Right common carotid artery plus branches (tissue), 1 donor: ENCODE results near the genes PABIR3, INTS6L and HTATSF1.

- PRO-cap, result no peak
Measured at GRCh38 chrX:134803569-134804209, 3.3 kb upstream of the PABIR3 start.

GRCh38 chrX:134806899-134807322, at the start of gene PABIR3:
Gene PABIR3, plus strand, starts transcription at chrX:134807237.
- PRO-cap, result bidirectional peak, plus-strand start at chrX:134807237, minus-strand start at chrX:134807085

GRCh38 chrX:135165904-135166243, 5.3 kb downstream of the CT55 start:
- PRO-cap, result no peak

- PRO-cap, result no peak
Measured at GRCh38 chrX:135251844-135252043, 117 bp upstream of the ETDA start.

GRCh38 chrX:135286198-135286882, 22.9 kb upstream of the ETDC start:
- PRO-cap, result no peak

- PRO-cap, result no peak
Measured at GRCh38 chrX:135291798-135292585, 17.3 kb upstream of the ETDC start.

GRCh38 chrX:135295379-135296187, 13.7 kb upstream of the ETDC start:
- PRO-cap, result no peak

DNA sequence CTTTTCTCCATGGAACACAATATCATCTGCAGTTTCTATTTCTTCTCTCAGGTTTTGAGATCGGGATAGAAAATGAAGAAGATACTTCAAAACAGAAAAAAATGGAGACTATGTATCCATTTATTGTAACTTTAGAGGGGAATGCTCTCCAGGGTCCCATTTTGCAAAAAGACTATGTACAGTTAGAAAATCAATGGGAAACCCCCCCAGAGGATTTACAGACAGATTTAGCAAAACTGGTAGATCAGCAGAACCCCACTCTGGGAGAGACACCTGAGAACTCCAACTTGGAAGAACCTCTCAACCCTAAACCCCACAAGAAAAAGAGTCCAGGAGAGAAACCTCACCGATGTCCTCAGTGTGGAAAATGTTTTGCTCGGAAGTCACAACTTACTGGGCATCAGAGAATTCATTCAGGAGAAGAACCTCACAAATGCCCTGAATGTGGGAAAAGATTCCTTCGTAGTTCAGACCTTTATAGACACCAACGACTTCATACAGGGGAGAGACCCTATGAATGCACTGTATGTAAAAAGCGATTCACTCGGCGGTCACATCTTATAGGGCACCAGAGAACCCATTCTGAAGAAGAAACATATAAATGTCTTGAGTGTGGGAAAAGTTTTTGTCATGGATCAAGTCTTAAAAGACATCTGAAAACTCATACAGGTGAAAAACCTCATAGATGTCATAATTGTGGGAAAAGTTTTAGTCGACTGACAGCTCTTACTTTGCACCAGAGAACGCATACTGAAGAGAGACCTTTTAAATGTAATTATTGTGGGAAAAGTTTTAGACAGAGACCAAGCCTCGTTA, 15.8 kb downstream of the ZNF449 start:
- PRO-cap, result no peak

DNA sequence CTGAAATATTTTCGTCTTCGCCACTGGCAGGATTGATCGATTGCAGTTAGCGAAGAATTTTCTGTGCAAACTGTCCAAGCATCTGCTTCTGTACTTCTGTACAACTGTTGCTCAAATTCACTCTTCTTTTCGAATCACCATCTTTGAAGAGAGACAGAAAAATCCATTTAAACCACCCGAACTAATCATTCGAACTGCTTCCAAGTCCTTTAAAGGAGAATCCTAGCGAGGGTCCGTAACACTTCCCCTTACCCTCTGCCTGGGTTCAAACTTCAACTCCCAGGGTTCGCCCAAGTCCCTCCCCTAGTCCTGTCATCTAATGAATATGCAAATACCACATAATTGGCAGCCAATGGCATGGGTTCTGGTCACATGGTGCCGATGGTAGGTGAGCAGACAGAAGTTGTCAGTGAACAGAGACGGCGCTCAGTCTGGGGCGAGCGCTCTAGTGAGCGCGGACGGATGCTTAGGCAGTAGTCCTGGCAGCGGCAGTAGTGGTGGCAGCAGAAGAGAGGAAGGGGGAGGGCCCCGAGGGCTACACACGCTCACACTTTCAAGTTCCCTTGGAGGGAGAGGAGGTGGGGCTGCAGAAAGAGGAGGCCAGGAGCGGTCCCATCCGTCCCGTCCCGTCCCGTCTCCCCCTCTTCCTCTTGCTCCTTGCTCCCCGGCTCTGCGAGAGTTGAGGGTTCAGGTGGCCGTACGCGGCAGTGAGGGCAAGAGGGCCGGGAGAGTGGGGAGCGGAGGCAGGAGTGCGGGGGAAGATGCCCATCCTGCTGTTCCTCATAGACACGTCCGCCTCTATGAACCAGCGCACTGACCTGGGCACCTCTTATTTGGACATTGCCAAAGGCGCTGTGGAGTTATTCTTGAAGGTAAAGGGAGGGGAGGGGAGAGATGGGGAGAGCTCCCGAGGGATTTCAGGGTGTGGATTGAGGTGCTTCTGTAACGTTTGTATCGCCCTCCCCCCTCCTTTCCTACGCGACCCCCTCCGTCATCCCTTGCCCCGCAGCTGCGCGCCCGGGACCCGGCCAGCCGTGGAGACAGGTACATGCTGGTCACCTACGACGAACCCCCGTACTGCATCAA, at the start of gene INTS6L:
Gene INTS6L (plus strand): TSS at position 429 of the 1,086 bp plus-strand sequence.
- PRO-cap, result bidirectional peak, plus-strand start at position 429 of the sequence, minus-strand start at position 279 of the sequence; bidirectional peak, plus-strand start at position 567 of the sequence, minus-strand start at position 468 of the sequence

DNA sequence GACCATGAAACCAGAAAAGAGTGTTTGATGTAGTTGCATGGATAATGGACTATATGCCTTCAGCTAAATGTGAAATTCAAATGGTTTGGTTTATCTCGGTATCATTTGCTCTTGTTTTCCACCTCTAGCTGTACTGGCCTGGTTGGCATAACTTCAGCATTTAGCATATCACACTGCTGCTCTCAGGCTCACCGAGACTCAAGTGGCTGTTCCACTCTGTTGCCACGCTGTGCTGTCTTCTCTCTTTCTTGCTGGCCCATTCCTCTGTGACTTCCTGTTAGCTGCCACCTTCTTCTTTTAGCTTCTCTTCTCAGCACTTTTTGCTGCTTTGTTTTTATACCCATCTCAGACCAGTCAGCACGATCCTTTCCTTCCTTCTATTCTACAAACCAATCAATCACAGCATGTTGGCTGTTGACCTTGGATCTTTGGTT, 23.9 kb downstream of the INTS6L start:
- PRO-cap, result no peak

DNA sequence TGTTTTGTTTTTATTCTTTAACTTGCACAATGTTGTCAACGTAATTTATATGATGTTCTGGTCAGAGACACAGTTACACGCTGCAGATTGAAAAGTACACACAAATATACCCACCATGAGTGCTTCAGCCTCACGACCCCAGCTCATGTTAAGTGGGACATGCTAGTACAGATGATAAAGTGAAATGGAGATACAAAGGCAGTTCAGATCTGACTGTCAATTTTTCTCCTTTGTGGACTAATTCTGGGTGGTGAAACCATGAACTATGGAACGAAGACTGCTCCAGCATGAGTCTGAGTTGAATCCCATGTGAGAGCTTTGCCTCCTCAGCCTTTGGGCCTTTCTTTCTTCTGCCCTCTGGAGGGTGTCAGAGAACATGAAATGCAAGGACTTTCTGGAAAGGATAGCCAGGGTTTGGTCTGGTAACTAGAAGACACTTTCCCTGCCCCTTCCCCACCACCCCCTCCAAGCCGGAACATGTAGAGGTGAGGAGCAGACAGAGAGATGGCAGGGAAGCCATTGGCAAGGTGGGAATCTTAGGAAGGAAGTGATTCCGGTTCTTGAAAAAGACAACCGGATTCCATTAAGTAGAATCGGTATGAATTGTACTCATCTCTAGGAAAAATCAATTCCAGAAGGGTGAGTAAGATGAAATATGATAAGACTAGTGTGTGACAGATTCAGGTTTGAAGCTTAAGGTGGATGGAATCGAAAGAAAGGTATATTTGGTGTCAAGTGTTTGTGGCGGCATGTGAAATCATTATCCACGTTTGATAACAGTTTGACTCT, 30.6 kb upstream of the FHL1 start:
- PRO-cap, result bidirectional peak, plus-strand start at position 290 of the sequence, minus-strand start at position 279 of the sequence

DNA sequence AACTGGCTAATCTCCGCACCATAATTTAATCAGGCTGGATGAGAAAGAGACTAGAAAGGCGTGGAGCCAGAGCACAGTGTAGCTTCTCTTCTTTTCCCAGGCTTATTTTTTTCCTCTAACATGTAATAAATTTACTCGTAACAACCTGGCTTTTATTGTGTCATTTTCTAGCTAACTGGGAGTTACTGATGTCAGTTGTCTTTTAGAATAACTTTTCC, 1.5 kb upstream of the FHL1 start:
- PRO-cap, result unidirectional peak, plus-strand start at position 53 of the sequence

DNA sequence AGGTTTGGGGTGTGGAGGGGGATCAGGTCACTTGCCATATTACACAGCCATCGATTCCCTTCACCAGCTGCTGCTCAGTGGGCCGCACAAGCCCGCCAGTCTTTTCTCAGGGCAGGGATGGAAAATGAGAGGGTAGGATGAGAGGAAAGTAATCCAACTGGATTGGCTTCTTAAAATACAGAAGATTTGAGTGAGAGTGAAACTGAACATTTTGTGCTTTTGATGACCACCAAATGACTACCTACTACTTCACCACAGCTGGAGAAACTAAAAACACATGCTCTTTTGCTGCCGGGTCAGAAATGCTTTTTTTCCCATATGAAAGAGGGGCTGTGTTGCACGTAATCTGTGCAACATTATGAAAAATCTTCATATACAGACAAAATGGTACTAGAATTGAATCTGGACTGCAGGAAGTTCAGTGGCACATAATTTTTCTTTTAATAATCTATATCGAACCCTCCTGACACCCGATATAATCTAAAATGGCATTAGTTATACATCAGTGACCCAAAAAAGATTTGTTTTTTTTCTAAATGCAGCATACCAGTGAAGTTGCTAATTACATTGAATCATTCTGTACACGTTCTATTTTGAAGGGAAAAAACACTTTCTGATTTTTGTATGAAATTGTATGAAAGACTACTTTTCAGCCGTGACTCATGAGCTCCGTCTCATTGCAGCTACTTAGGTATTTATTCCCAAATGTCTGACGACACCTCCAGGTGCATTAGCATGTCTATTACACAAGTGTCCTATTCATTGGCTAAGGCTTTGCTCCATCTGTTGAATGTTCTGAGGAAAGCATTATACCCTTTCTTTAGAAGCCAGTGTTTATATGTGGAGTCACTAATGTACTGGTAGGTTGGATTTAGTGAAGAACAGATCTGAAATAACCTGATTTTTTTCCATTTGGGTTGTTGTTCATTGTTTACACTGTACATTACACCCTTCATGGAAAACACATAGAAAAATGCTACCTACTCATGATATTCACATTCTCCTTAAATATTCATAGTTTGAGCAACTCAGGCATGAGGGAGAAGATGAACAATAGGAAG, 2.3 kb downstream of the FHL1 start:
- PRO-cap, result bidirectional peak, plus-strand start at position 837 of the sequence, minus-strand start at position 671 of the sequence

- PRO-cap, result no peak
Measured at GRCh38 chrX:136210127-136211209, 13.6 kb downstream of the FHL1 start.

- PRO-cap, result no peak
Measured at GRCh38 chrX:136211810-136212257, 15.0 kb downstream of the FHL1 start.

DNA sequence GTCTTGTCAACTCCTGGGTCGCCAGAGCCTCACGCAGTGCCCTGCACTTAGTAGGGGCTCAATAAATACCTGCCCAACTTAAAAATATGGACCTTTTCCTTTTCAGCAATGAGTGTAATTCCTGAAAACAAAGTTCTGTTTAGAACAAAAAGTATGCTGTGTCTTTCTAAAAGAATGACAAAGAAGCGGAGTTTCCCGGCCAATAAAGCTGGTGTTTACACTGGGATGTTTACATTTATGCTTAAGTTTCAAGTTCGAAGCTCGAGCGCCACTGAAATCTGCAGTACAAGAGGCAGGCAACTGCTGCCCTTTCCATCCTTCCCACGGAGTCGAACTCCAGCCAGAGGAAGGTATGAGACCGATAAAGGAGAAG, 1.1 kb upstream of the HTATSF1 start:
- PRO-cap, result no peak

GRCh38 chrX:136496683-136497716, at the start of gene HTATSF1:
Gene HTATSF1, plus strand, starts transcription at chrX:136497592.
- PRO-cap, result bidirectional peak, plus-strand start at chrX:136496932, minus-strand start at chrX:136496824; bidirectional peak, plus-strand start at chrX:136497229, minus-strand start at chrX:136497177; bidirectional peak, plus-strand start at chrX:136497561, minus-strand start at chrX:136497471

GRCh38 chrX:136510552-136510935, 13.2 kb downstream of the HTATSF1 start:
- PRO-cap, result no peak

GRCh38 chrX:136639429-136639759, 8.6 kb upstream of the CD40LG start:
- PRO-cap, result no peak

DNA sequence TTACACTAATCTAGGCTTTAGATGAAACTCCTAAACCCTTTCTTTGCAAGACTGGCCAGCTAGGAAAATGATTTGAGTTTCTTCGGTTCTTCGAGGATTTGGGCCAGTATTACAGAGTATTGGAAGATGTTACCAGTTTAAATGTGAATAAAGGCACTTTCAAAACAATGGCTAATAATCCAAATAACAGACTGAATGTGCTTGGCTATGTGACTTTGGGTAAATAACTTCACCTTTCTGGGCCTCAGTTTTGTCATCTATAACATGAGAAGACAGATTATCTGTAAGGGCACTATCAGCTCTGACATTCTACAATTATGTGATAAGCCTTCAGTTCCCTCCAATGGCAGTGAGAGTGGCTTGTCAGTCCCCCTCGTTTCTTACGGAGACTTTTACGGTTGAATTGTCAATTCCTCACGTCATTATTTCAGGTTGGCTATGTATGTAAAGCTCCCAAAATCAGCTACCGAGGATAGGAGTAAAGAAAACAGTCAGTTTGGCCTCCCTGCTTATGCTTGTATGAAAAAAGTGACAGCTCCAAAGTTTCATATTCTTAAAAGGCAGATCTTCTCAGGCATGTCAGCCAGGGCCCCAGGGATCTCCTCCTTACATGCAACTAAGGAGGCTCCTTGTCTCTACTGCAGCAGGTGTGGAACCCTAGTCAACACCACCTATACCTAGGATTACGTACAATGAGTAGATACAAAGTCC, 3.7 kb downstream of the CD40LG start:
- PRO-cap, result no peak